Neuron (in vitro differentiated cells): ENCODE results near the gene SHPRH.

GRCh38 chr6:144460317-144461196 is 175.4 kb downstream of the UTRN start:
- PRO-cap: no peak

DNA sequence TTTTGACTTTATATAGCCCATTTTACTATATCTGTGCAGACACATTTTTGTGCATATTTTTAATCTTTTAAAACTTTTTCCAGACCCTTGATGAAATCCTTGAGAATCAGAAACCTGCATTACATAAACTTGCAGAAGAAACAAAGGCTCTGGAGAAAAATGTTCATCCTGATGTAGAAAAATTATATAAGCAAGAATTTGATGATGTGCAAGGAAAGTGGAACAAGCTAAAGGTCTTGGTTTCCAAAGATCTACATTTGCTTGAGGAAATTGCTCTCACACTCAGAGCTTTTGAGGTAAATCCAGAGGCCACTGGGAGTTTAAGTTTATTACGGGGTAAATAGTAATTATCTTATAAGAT is 177.4 kb downstream of the UTRN start:
- PRO-cap: no peak

GRCh38 chr6:144926461-144927139 is 641.5 kb downstream of the UTRN start:
- PRO-cap: no peak

GRCh38 chr6:145963504-145964701 is at the start of gene SHPRH:
Gene SHPRH, minus strand, starts transcription at chr6:145964358.
- PRO-cap: bidirectional peak, plus-strand start at chr6:145963815, minus-strand start at chr6:145963772; bidirectional peak, plus-strand start at chr6:145963844, minus-strand start at chr6:145963869; bidirectional peak, plus-strand start at chr6:145964132, minus-strand start at chr6:145964067; bidirectional peak, plus-strand start at chr6:145964624, minus-strand start at chr6:145964297

- PRO-cap: no peak
Measured at GRCh38 chr6:146545643-146545988, 2.0 kb downstream of the RAB32 start.

DNA sequence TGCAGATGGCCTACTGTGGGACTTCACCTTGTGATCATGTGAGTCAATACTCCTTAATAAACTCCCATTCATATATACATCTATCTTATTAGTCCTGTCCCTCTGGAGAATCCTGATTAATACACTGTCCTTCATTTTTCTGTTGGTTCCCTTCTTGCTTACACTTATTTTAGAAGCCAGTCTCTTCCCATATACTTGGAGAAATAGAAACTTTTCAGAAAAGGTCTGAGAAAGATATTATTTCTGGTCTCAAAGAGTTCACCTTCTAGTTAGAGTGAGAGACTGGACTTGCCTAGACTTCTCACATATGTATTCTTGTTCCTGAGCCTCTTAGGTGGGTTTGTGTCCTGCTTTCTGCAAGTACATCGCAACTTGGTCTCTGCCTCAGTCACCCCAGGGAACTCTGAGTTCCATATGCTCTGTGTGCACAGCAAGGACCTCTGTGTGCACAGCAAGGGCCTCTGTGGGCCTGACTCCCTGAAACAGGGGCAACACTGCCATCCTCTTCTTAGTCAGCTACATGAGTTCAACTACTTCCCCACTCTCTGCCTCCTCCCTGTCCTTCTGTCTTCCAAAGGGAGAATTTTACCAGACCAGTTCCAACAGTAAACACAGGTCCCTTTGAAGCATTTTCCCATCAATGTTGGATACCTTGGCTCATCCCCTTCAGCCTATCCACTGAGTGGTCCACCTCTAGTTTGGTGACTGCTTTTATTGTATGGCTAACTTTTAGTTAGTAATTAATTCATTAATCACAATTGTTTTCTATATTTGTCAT is 256.6 kb downstream of the ADGB start:
- PRO-cap: no peak

DNA sequence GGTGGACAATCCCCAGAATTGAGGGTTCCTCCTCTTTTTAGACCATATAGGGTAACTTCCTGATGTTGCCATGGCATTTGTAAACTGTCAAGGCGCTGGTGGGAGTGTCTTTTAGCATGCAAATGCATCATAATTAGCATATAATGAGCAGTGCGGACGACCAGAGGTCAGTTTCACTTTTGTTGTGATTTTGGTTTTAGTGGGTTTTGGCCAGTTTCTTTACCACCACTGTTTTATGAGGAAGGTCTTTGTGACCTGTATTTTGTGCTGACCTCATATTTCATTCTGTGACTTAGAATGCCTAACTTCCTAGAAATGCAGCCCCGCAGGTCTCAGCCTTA is 288.5 kb downstream of the ADGB start:
- PRO-cap: no peak

DNA sequence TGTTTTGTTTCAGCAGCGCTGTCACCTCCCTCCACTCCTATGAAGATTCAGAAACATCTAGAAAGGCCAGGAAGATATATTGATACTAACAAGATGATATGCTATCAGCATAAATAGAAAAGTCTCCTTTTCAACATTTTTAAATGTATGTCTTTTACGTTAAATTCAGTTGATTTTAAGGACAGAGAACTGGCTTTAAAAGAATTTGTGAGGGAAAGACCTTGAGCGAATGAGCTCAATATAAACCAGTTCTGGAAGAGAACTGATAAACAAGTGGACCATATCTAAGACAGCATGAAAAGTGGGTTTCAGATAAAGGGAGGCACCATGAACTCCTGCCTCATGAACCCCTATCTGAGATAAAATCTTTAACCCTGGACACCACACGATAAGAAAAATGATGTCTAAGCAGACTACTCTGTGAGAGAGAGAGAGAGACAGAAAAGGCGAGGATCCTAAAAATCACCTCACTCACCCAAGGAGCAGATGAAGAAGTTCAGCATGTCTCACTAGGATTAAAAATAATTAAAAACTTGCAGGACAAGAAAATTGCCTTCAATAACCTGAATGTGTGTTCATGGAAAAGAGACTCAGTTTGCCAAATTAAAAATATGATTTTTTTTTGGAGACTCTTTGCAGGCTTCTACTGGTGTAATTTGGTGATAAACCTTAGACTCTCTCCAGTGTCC is 299.3 kb downstream of the ADGB start:
- PRO-cap: no peak

GRCh38 chr6:147259644-147260171 is 55.5 kb downstream of the STXBP5 start:
- PRO-cap: no peak

GRCh38 chr6:147288980-147290038 is 85.1 kb downstream of the STXBP5 start:
- PRO-cap: no peak

DNA sequence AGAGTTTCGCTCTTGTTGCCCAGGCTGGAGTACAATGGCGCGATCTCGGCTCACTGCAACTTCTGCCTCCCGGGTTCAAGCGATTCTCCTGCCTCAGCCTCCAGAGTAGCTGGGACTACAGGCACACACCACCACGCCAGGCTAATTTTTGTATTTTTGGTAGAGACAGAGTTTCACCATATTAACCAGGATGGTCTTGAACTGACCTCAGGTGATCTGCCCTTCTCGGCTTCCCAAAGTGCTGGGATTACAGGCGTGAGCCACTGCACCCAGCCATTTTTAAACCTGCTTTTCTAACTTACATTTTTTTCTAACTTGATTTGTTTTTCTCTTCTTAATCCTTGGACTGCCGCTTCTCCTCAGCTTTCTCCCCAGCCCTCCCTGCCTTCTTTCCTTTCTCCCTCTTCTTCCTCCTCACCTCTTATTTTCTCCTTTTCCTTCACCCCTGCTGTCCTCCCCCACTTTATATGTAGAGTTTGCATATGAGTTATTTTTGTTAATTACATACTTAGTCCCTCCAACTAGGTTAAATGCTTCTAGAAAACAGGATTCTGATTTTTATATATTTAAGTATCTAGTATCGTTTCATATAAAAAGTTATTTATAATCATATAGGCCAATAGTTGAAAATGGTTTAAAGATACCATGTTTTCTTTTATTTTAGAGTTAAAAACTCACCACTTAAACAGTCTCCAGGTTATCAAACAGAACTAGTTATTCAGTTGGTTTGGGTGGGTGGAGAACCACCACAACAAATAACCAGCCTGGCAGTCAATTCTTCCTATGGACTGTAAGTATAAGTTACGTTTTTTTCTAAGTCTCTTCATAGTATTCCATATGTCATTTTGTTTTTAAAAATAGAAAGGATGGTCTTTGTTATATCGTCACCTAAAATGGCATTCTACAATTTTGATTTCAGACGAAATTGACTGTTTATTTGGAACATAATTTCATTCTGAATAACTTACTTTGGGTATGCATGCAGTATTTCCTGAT is 120.4 kb downstream of the STXBP5 start:
- PRO-cap: no peak

GRCh38 chr6:148146823-148147022 is 195.9 kb upstream of the SASH1 start:
- PRO-cap: no peak

DNA sequence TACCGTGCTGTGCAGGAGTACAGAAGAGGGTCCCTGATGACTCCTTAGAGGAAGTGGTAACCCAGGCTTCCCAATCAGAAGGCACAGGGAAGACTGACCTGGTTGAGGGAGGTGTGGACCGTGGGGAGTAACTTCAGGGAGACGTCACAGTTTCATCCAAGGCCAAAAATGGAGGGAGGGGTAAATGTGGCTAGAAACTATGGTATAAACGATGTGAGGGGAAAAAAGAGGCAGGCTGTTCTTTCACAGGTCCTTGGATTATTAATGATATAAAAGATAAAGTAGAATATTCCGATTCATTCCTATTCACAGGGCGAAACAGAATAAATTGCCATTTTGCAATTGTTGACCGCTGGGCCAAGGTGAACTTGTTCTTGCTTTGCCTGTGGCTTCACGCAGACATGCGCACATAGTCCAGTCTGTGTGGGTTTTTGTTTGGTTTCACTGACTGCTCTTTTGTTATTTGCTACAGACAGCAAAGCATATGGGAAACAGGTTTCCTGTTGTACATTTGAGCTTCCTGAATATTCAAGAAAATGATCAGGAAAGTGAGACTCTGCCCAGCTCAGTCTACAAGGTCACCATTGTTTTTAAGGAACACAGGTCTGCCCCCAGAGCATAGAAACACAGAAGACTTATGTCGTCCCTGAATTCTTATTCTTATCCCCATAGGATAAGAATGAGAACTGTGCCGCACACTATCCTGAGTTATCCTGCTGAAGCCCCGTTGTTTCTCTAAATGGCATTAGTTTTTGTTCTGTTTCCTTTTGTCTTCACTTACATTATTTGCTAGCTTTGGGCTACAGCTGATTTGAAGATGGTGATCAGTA is 55.5 kb downstream of the SASH1 start:
- PRO-cap: no peak

DNA sequence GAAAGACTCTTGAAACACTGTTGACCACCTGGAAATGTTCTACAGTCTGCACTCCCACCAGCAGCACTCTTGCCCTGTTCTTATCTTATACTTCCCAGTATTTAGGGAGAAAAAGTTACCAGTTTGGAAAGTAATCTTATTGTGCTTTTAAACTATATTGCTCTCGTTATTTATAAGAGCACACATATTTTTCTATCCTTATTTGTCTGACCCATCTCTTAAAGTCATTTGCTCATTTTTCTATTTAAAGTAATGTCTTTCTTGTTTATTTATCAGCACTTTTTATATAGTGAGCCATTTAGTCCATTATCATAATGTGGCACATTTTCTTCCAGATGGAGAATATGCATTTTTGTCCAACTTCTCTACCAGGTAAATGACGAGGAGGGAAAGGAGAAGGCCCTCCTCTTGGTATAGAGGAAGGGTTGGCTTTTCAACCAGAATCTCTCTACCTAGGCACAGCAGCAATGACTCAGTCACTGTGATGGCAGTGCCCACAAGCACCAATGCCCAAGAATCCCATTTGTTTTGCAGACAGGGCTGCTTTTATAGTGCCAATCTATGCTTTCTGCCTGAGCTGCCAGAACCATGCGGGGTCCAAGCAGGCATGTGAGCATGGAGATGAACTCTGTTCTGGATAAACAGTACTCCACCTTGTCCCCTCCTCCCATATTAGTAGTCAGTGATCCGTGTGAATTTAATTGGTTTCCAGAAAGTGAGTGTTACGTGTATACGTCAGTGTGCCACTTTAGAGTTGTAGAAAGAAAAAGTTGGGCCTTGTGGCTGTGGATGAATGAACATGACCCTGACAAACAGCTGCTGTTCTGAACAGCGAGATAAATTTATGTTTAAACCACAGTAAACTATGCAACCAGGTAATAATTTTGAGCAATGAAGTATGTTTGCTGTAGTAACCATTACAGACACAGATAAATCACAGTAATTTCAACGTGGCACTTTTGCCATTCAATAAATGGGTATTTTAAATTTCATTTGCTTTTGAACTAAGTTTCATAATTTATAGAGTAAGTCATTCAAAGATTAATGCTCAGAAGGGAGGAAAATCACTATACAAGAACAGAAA is 79.4 kb downstream of the SASH1 start:
- PRO-cap: no peak

DNA sequence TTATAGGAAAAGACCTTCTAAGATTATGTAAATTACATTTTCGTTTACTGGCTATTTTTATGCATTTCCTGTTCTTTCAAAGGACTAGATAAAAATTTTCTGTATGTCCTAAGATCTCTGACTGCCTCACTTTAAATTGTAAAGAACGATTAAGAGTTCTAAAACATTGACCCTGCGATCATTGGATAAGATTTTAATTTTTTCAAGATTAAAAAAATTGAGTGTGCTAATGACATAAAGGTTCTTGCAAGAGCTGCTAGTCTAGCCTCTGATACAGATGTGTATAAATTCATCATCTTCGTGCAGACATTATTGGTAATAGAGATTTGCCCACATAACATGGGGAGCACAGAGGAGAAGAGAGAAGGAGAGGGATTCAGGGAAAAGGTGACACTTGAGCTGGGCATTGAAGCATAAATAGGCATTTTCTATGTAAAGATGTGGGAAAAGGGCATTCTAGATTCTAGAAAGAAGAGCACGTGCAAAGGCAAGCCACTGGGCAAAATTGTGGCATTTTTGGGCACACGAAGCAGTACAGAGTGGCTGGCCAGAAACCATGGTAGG is 23.1 kb downstream of the UST start:
- PRO-cap: no peak

GRCh38 chr6:148799694-148800107 is 52.9 kb downstream of the UST start:
- PRO-cap: no peak

GRCh38 chr6:148830895-148831505 is 84.2 kb downstream of the UST start:
- PRO-cap: no peak

DNA sequence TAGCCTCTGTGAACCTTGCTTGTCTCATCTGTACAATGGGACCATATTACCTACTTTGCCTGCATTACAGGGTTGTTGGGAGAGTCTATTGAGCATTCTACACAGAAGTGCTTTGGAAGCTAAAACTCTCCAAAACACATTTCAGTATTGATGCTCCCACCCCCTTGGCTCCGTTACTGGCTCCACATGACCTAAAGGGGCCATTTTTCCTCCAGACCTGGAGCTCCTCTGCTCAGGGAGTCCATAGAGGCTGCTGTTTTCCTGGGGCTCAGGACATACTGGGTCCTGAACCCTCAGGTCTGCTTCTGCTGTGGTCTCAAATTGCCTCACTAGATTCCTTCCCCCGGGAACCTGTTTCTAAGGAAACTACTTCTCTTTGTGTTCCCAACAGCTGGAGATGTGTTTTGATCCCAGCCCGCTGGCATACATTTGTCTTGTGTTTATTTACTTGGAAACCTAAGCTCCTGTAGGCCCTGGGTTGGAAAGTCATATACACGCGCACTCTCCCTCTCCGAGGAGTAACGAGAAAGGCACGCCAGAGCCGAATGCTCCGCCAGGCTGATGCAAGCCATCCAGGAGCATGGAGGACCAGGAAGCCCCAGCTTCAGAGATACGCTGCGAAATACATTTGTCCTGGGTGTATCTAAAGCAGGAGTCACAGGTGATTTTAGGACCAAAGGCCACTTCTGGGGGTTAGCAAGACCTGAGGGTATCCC is 222.8 kb downstream of the UST start:
- PRO-cap: no peak

DNA sequence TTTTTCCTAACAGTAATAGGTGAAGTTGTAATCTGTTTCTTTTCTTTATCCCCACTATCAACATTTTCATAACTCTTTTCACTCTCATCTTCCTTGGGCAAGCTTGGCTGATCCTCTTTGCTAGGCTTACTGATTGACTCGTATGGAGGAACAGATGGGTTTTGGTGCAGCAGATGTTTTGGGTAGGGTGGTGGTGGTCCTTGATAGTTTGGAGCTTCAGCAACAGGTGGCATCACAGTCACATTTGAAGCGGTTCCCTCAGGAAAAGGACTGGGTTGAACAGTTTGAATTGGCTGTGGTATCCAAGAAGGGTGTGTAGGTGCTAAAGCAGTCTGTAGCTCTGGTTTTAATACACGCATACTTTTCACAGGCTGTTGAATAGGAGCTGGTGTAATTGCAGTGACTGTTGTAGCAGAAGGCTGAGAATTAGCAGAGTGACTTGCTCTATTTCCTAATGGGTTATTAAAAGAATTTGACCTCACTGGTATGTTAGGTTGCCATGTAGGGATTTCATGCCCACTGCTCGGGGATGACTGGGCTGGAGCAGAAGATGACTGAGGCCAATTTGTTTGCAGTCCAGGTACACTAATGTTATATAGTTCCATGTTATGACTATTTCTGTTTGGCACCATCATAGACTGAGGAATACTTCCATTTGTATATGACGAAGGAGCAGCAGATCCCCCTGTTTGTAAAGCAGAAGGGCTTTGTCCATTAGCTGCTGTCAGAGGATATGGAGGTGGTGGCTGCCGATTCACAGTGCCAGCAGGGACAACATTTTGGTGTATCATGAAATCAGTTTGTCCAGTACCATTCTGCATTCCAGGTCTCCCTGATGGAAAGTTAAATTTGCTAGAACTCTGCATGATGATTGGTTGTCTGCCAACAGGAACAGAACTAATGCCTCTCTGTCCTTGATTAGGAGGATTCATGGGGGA is 34.4 kb downstream of the LATS1 start:
- PRO-cap: no peak

DNA sequence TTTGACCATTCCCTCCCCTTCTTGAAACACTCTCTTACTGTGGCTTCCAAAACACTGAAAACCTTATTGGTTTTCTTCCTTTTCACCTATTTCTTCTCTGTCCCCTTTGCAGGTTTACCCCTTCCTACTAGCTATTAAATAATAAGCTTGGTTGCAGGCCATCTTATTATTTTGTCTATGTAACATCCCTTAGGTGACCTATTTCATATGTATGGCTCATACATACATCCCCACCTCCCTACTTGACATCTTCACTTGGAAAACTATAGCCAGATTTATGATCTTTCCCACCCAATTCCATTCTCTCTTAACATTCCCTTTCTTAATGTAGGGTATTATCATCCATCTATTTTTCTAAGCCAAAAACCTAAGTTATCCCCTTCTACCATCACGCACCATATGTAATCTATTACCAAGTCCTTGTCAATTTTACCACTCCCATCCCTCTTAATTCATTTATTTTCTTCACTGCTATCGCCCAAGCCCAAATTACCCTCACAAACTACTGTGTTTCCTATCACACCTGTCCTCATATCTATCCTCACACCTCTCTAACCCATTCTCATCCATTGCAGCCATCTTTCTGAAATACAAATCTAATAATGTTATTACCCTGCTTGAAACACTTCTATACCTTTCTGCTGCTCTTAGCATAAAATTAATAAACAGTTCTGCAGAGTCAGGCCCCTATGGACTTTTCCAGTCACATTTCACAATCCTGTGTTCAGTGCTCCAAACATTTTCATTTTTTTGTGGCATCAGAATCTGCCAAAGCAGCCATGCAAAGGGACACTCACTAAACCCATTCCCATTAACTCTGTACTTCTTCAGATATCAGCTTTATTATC is 26.1 kb downstream of the LATS1 start:
- PRO-cap: no peak